Foreskin fibroblast (primary cell): ENCODE results near the genes CHCHD10 and SPECC1L.

- RRBS, result no CpG with 5 or more reads among the region's 14 CpGs
Observed at GRCh38 chr22:23213443-23214373, 33.4 kb downstream of the BCR start.

GRCh38 chr22:23215438-23216347 is 35.4 kb downstream of the BCR start:
- RRBS, result no CpG with 5 or more reads among the region's 13 CpGs

DNA sequence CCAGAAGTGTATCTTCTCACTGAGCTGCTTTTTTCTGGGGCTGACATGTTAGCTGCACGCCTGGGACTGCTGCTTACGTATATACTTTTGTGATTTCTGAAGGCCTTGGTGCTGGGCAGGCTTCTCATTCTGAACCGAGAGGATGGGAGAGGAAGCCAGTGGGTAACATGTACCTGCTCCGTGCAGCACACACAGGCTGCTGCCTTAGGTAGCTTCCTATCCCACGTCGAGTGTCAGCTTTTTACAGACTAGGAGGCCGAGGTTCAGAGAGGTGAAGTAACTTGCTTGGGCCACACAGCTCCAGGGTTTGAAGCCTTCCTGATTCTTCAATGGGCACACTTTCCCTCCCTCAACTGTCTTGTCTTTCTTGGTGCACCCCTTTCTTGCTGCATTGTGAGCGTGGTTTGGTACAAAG is 74.8 kb downstream of the BCR start:
- RRBS, result no CpG with 5 or more reads among the region's 8 CpGs

DNA sequence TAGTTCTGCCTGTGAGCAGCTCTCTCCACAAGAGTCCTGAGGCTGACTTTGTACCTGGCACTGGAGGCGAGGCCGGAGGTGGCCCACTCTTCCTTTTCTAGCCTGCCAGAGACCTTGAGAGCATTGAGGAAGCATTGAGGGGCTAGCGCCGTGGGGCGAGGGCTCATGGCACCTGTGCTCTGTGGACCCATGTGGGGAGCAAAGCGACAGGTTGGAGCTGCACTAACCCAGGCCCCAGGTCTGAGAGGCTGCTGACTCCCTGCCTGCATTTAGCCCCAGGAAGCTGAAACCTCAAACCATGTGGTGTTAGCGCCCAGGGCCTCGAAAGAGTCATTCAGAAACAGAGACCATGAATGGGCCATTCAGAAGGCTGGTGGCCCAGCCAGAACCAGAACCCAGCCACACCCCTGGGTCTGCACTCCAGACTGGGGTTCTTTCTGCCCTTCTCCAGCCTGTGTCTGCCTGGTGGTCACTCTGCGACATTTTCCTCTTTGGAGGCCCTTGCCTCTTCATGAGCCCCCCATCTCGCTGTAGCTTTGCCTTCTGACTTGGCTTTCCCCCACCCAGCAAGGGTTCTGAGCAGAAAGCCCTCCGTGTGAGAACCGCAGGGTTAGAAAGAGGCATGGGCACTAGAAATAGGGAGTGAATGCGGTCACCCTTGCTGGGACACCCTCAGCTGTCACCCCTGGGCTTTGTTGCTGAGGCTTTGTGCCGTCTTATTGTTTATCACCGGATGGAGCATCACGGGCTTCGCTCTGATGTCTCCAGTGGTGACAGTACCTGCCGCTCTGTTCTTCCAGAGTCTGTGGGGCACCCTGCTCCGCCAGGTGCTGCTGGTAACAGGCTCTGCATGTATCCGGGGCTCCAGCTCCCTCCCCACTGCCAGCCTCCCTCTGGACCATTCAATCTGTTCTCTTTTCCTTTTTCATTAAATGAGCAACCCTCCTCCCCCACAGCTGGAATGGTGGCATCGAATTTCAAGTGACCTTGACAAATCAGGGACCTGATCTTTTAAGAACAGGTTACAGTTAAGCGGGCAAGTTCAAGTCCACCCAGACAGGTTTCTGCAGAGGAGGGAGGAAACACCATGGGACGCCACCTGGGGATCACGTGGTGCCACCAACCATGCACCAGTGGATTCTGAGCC is 88.9 kb downstream of the BCR start:
- RRBS, result no CpG with 5 or more reads among the region's 24 CpGs

GRCh38 chr22:23287547-23288363 is 107.4 kb downstream of the BCR start:
- RRBS, result 95% methylated on average over 8 of the region's 16 CpGs

DNA sequence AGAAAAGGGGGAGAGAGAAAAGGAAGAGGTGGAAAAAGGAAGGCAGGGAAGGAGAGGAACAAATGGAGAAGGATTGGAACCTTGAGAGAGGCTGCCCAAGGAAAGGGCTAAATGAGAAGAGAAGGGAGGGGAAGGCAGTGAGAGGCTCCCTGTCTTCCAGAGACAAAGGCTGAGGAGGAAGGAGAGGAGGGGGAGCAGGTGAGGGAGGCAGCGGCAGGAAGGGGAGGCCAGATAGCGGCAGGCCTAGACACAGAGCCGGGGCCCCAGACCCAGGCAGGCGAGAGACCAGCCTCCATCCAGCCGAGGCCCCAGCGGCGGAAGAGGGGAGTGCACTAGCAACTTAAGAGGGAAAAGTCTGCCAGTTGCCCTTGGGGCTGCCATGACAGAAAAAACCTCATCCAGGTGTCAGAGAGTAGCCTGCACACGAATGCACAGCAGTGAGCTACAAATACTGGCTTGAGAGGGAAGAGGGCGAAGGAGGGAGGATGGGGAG is 46.8 kb downstream of the IGLL1 start:
- RRBS, result no CpG with 5 or more reads among the region's 9 CpGs

DNA sequence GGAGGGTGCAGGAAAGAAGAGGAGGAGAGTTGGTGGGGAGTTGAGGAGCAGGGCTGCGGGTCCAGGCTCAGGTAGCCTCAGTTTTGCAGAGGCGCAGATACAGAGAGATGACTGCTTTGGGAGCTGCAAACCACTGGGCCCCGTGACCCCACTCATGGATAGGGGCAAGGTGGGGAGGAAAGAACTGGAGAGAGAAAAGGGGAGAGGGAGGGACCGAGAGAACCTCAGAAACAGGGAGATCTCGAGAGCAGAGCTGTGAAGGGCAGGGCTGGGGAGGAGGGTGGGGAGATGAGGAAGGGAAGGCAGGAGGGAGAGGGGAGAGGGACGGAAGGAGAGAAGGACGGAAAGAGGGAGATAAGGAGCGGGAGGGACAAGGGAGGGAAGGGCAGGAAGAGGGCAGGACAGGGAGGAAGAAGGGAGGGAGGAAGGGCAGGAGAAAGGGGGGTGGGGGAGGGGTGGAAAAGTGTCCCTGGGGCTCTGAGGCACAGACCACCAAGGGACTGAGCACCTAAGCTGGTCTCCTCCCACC is 46.3 kb downstream of the IGLL1 start:
- RRBS, result no CpG with 5 or more reads among the region's 8 CpGs

DNA sequence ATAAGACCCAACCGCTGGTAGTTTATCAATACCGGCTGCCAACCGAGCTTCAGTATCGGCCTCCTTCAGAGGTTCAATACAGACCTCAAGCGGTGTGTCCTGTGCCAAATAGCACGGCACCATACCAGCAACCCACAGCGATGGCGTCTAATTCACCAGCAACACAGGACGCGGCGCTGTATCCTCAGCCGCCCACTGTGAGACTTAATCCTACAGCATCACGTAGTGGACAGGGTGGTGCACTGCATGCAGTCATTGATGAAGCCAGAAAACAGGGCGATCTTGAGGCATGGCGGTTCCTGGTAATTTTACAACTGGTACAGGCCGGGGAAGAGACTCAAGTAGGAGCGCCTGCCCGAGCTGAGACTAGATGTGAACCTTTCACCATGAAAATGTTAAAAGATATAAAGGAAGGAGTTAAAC is 40.5 kb downstream of the IGLL1 start:
- RRBS, result no CpG with 5 or more reads among the region's 18 CpGs

DNA sequence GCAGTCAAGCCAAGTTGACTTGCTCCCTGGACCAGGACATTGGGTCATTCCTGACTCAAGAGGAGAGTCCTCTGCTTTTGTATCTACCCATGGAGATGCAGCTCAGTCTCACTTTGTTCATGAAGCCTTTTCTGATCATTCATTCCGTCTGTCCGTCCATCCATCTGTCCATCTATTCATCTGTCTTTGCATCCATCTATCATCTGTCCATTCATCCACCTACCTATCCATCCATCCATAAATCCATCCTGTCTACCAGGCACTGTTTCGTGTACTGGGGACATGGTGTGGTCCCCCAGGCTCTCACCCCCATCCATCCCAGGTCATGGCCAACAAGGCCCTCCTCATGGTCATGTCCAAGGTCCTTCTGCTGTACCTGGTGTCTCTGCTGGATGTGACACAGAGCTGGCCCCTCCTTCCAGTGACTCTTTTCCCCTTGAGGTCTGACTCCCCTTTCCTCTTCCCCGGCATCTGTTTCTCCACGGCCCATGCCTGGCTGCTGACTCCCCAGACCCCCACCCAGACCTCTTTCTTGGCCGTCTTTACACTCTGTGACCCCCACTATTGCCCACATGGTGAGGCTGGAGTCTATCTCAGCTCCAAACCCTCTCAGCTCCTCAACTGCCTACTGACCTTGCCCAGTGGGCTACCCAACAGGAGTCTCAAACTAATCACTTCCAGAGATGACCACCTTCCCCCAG is 8.8 kb upstream of the DRICH1 start:
- RRBS, result no CpG with 5 or more reads among the region's 6 CpGs

DNA sequence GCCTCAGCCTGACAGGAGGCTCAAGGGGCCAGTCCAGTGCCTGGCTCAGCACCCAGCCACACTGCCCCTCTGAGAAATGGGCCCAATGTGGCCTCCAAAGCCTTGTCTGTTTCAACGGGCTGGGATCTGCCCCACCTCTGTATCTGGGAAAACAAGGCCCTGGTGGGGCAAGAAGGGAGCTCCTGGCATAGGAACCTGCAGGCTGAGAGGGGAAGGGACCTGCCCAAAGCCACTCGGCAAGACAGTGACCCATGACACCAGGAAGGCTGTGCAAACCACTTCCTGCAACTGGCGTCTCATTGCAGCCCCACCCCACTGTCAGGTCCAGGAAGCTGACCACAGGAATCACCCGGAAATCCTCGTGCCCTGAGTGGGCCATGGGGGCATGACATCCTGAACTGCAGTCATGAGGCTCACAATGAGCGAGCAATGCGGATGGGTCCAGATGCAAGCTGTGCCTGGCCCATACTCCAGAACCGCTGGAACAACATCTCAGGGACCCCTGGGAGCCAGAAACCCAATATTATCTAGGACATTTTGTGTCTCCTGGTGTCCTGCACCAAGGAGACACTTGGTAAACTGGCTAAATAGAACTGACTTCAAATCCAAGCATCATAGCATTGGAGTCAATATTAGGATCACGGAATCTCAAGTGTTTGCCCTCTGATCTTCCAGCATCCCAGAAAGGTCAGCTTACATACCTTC is 14.8 kb upstream of the RGL4 start:
- RRBS, result no CpG with 5 or more reads among the region's 9 CpGs

DNA sequence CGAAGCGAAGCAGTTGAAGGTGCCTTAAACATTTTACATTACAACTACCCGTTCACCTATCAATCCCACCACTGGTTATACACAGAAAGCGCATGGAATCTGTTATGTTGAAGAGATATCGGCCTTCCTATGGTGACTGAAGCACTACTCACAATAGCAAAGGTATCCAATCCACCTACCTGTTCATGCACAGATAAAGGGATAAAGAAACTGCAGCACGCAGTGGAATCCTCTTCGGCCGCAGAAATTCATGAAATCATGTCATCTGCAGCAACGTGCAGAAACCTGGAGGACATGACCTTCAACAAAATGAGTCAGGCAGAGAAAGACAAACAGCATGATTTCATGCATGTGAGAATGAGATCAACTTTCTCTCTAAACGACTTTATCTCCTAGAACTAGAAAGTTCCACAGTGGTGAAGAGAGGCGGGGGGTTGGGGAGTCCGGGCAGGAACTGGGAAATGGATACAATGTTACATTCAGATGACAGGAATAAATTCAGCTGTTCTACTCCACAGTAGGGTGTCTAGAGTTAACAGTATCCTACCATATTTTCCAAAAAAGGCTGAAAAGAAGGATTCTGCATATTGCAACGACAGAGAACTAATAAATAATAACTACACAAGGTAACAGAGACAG is 9.9 kb downstream of the RGL4 start:
- RRBS, result no CpG with 5 or more reads among the region's 13 CpGs

GRCh38 chr22:23767050-23767322 is 786 bp downstream of the CHCHD10 start:
- RRBS, result no CpG with 5 or more reads among the region's 5 CpGs

GRCh38 chr22:23767323-23768279 is at the start of gene CHCHD10:
CHCHD10 (minus strand) TSS chr22:23767972.
- RRBS, result 2% methylated on average over 29 of the region's 73 CpGs

DNA sequence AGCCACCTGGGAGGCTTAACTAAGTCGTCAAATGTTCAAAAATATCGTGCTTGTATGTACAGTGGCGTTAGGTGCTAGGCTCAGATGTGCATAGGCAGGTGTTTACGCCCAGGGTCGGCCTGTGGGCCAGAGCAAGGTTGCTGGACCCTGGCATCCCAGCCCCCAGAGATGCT is 316 bp downstream of the SLC2A11 start:
- RRBS, result no CpG with 5 or more reads among the region's 5 CpGs

DNA sequence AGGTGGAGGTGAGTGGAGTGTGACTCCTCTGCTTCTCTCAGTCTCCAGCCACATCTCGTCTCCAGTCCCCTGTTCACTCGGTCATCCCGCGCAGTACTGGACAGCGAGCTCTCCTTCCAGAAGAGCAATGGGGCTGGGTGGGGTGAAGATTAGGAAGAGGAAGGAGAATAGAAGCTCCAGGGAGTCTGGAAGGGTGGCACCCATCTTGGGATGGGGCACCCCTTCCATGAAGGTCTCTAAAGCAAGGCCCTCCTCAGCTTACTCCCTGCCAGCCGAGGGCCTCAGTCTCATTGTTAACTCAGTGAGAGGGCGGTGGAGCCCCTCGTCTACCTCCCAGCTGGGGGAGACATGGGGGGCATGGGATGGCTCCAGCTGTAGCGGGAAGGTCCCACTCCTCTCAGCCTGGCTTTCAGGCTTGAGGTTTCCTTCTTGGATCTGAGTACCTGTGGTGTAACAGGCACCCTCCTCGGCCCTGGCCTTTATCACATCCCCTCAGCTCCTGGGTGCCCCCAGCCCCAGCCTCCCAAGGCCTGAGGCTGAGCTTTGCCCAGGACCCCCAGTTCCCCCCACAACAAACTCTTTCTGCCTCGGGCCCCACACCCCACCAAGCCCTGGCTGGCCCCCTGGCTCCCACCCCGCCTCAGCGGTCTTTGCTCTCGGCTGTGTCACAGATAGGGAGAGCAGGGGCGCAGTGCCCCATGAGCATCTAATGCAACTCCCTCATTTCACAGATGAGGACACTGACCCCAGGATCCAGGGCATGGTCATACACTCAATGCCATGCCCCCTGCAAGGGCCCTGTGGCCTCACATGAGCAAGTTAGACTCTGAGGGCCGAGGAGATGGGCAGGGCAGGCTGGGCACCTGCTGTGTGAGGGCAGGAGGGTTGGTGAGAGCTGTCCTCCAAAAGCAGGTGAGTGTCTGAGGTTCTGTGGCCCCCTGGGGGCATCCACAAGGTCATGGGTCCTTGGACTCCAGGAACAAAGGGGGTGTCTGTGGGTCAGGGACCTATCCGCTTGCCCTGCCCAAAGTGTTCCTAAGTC is 2.1 kb downstream of the MIF start:
- RRBS, result no CpG with 5 or more reads among the region's 17 CpGs

DNA sequence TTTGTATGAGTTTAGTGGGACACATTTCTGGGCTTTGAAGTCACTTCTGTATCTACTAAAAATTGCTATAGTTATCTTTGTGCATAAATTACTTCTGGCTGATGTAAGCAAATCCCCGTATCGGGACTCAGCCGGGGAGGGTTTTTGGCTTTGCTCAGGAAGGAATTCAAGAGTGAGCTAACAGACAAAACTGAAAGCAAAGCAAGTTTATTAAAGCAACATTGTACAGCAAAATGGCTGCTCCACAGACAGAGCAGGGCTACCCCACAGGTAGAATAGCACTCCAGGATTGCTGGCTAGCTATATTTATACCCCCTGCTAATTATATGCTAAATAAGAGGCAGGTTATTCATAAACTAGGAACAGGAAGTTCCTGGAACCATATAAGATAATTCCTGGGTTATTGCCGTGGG is 15.1 kb downstream of the MIF start:
- RRBS, result no CpG with 5 or more reads among the region's 4 CpGs

DNA sequence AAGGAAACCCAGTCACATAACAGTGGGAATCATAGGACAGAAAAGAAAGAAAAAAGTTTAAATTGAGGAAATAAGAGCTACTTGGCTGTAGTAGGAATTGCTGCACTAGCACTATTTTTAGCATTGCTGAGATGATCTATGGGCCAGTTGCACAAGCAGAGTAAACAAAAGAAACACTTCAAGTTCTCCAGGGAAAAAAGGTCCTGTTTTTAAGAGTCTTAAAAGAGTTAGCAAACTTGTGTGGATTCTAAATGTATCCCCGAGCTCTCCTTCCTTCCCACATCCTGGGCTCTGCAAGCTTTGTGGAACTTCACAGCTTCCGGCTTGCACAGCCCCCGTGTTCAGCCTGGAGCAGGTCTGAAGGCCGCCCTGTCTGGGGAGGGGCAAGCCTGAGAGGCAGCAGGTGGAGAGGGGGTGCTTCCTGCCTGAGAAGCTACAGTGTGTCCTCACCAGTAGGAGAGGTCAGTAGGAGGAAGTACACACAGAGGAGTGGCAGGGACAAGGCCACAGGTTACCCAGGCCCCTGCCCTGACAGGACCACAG is 35.1 kb upstream of the SUSD2 start:
- RRBS, result no CpG with 5 or more reads among the region's 4 CpGs

- RRBS, result no CpG with 5 or more reads among the region's 6 CpGs
Observed at GRCh38 chr22:24150297-24150610, 31.0 kb upstream of the SUSD2 start.

DNA sequence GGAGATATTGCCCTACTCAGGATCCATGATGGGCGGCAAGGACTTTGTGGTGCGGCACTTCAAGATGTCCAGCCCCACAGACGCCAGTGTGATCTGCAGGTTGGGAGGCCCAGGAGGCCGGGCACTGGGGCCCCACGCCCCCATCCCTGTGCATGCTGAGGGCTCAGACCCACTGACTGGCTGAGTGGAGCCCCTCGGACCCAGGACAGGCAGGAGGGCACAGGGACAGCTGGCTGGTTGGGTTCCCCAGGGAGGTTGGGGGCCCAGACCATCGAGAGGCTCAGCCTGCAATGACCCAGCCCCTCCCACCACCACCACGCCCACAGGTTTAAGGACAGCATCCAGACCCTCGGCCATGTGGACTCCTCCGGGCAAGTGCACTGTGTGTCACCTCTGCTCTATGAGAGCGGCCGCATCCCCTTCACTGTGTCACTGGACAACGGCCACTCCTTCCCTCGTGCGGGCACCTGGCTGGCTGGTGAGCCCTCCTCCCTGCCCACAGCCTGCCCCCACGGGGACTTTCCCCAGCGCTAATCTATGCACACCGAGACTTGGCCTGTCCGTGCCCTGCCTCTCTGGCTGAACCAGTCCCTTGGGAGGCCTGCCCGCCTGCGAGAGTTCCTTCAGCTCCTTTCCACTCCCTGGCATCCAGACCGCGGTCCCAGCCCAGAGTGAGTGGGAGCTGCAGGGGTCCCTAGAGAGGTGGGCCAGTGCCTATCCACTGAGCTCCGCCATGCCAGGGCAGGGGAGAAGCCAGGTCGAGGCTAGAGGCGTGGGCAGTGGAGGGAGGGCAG is 2.1 kb downstream of the SUSD2 start:
- RRBS, result no CpG with 5 or more reads among the region's 26 CpGs

DNA sequence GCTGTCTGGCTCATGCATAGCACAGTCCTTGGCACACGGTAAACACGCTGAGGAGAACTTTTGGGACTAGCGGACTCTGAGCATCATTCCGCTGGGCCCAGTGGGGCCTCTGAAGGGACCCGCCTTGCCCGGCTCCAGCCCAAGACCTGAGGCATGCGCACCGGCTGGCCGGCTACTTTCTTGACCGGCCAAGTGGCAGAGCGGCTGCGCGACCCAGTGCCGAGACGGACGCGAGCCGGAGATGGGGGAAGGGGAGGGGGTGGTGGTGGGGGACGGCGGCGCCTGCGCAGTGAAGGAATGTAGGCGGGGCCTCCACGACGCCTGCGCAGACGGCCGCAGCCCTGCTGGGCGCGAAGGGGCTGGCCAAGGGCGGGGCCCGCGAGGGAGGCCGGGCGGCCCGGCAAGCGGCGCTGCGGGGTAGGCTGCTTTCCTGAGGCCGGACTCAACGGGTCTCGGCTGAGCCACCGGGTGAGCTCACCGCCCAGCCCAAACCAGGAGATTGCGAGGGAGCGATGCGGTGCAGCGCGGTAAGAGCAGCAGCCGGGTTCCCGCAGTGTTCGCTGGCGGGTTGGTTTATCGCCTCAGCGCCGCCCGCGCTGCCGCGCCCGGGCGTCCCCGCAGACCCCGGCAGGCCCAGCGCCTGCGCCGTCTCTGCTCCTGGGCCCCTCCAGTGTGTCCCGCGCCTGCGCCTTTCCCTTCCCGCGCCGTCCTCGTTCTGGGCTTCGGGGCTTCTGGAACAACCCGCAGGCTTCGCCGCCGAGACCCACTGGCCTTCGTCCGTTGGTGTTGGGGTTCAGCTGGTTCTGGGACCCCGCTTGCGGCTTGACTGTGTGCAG is at the start of gene SPECC1L:
Gene SPECC1L, plus strand, starts transcription at position 375 of the 836 bp plus-strand sequence.
- RRBS, result 1% methylated on average over 30 of the region's 83 CpGs